Hematopoietic multipotent progenitor cell (in vitro differentiated cells): ENCODE results near the gene FOXQ1.

- CAGE, long polyA plus RNA = no peak
Measured at GRCh38 chr6:180091-180631, 112.1 kb upstream of the DUSP22 start.

- CAGE, long polyA plus RNA = no peak
Measured at GRCh38 chr6:215663-215935, 76.7 kb upstream of the DUSP22 start.

GRCh38 chr6:235855-236247, 56.4 kb upstream of the DUSP22 start:
- CAGE, long polyA plus RNA = no peak

- CAGE, long polyA plus RNA = no peak
Measured at GRCh38 chr6:317045-317289, 24.7 kb downstream of the DUSP22 start.

DNA sequence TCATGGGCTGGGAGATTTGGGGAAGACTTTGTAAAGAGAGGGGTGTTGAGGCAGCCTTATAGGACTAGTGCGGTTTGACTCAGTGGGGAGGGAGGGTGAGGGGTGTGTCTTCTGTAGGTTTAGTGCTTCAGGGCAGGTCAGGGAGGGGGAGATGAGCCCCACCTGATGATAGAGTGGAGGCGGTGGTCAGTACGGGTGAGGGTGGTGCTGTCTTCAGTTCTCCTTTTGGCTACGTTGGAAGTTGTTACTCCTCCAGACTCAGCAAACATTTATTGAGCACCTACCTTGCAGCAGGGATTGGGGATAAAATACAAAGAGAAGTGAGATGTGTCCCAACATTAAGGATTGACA, 28.3 kb downstream of the DUSP22 start:
- CAGE, long polyA plus RNA = no peak

DNA sequence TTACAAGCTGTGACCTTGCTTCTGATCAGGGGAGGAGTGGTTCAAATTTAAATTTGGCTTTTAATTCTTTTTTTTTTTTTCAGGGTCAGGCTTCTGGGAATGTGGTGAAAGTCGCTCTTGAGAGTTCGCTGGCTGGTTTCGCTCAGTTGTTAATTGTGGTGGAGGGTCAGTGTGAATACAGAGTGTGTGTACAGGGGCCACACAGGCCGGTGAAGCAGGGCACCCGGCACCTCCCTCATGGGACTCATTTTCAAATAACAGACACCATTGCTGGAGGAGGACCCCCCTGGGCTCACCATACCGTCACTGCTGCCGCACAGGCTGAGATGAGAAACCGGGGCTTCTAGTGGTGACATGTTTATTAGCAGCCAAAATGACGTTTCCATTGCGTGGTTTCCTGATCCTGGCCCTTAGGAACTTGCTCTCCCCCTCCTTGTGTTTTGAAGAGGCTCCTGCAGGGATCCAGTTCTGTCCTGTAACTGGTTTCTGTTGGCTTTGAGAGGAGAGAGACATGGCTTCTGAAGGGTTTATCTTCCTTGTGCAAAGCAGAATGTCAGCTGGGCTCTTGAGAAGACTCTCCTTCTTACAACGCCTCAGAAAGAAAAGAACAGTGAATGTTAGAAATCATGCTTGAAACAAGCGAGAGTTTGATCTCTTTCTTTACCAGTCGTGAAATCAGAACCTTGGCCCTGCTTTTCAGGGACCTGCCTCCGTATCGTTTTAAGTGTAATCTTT, 37.7 kb downstream of the DUSP22 start:
- CAGE, long polyA plus RNA = no peak

GRCh38 chr6:362361-363122, 29.0 kb upstream of the IRF4 start:
- CAGE, long polyA plus RNA = no peak

- CAGE, long polyA plus RNA = no peak
Measured at GRCh38 chr6:444853-445290, 53.3 kb downstream of the IRF4 start.

DNA sequence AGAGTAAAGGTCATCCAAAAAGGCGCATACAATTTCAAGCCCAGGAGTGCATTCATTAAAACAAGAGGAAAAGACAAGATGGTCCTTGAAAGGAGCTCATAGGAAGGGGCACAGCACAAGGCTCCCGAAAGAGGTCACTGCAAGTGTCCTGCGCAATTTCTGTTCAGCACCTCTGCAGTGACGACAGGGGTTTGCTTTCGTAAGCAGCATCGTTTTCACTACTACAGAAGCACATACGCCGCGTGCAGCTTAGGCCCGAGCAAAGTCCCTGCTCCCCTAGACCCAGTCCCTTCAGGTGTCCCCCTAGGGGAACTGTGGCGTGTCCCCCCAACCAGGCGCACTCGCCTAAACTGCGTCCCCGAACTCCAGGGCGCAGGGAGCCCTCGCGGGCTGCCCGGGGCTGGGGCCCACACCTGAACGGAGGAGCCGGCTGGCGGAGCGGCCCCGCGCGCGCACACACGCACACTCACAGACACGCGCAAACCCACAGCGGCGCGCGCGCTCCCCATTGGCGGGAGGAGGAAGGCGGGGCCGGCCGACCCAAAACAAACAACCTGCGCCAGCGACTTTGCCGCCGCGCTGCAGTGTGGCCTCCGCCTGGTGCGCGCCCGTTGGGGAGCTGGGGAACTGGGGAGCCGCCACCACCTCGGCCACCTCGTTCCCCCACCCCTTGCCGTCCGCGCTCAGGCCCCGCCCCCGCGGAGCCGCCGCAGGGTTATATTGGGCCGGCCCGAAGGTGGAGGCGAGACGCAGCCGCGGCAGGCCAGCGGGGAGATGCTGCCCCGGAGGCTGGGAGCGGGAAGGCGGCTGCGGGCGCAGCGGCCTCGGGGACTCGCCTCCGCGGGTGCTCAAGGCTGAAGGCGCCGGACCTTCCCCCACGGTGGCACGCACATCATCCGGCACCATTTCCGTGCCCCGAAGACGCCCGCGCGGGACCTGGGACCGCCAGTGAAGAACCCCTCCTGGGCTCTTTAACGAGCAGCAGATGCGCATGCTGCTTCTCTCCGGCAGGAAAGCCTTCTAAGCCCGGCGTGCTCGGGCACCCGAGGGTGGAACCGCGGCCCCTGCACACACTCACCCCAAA, at the start of gene FOXQ1:
Gene FOXQ1 (plus strand): TSS at position 745 of the 1,084 bp plus-strand sequence.
- CAGE, long polyA plus RNA = no peak

- CAGE, long polyA plus RNA = no peak
Measured at GRCh38 chr6:1334525-1335310, 22.8 kb downstream of the FOXQ1 start.

- CAGE, long polyA plus RNA = no peak
Measured at GRCh38 chr6:1402365-1402659, 12.9 kb downstream of the FOXF2 start.

- CAGE, long polyA plus RNA = no peak
Measured at GRCh38 chr6:1526314-1527070, 83.2 kb upstream of the FOXC1 start.

GRCh38 chr6:1606058-1606336, 3.7 kb upstream of the FOXC1 start:
- CAGE, long polyA plus RNA = no peak

DNA sequence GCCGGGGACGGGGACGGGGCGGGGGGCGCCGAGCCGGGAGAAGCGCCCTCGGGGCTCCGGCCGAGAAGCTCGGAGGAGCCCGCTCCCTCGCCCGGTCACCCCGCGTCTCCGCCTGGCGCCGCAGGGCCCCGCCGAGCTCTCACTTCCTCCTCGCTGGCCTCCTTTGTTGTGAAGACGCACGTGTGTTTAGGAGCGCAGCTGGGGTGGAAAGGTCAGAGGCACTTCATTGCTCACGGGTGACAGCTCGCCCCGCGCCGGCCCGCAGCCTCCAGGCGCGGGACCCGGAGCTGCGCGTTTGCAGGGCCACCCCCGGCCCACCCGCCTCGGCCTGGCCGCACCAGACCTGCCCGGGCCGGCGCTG, 5.0 kb downstream of the FOXC1 start:
- CAGE, long polyA plus RNA = no peak

- CAGE, long polyA plus RNA = no peak
Measured at GRCh38 chr6:1627951-1628229, 18.2 kb downstream of the FOXC1 start.

DNA sequence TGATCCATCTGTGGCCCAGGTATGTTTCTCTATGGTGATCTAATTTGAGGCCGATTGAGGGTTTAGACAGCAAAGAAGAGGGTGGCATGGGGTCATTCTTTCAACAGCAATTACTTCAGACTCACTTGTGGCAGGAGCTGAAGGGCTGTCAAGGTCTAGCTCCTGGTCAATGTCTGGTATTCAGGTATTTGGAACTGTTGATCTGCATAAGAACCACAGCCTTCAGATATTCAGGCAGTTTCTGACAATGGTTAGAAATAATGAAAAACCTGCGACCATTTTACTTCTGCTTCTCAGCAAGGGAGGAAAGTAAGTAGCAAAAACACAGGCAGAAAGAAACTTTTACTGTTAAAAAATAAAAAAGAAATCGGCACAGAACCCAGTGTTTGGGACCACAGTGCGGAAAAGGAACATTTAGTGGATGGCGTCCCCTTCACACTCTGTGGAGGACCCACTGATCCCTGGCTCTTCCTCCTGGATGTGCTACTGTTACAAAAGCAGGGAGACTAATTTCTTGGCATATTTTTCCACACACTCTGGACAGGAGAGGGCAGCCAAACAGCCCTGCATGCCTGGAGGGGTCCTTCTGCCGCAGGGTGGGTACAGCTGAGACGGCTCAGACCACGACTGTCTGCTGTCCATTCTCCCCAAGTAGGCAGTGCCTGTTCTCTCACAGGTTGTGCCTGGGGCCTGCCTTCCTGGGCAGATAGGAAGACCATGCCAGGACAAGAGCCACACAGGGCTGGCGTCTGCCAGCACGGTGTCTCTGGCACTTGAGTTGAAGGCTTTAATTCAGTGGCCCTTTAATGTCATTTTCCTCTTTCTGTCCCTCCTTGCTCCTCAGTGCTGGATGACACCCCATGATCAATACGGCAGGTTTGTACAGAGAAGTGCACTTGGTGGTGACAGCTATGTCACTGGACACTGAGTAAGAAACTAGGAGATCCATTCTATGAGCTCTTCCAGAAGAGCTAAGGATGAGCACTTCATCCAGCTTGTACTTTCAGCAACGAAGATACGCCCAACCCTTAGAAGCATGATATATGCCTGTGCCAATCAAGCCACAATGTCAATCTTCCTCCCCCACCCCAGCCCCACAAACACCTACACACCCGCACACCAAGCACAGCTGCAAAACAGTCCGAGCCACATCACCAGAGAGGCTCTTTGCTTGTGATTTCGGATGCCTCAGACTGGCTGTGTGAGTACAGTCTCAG, 260.1 kb downstream of the FOXC1 start:
- CAGE, long polyA plus RNA = no peak

DNA sequence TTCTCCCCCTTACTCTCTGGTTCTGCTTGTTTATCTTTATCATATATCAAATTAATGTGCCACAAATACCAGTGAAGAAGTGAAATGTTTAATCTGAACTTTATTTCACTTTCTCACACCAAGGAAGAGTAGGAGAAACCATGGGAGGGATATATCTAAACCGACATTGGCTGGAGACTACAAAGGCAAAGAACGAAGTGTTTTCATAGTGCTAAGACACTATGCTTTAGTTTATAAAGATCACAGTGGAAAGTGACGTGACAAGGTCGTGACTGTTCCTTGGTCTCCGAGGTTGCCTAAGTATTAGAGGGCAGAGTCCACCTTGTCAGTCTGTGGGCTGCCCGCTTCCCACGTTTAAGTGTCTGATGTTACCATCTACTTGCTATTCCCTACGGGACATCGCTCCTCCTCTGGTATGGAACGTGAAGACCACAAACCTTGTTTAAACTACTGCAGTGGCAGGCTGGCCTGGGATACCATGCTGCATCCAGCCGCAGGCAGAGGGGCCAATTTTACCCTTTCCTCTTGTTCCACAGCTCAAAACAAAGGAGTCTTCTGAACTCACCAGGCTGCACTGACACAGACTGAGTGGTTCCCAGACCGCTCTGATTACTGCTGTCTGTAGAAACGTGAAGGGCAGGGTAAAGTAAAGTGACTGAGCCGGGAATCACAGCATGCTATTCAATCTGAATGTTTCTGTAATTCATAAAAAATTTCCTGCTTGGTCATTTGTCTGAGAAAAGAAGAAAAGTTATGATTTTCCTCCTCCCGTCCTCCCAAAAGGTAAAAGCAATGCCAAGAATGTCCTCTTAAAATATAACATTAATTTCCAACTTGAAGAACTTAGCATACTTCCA, 275.8 kb downstream of the FOXC1 start:
- CAGE, long polyA plus RNA = no peak

DNA sequence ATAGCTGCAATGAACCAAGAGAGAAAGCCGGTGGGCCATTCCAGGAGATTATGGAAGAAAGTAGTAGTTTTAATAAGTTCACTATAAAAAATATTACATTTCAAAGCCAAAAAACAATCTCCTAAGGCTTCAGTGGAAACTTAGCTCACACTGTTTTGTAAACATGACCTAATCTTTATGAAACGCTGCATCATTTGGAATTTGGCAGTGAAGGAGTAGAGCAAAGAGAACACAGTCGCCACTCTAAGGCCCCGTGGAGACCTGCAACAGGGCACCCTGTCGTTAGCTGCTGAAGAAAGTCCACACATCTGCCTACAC, 289.8 kb downstream of the FOXC1 start:
- CAGE, long polyA plus RNA = no peak

- CAGE, long polyA plus RNA = no peak
Measured at GRCh38 chr6:2122824-2123689, 122.3 kb downstream of the GMDS start.

DNA sequence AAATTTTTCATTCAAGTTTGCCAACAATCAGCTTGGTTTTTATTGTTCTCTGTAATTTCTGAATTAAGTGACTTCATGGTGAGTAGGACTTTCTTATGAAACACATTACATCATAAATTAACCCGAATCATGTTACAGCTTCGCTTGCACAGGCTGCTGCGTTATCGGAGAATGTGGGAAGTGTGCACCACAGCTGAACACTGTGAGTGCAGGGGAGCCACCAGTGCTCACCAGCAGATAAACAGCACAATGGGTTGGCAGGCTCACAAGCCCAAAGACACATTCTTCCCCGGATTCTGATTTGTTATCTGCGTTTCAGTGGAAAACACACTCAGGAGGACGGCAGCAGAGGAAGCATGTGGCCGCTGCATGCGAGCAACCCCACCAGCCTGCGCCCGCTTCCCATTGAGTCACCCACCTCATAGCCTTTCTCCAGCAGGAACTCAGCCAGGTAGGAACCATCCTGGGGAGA, 121.1 kb downstream of the GMDS start:
- CAGE, long polyA plus RNA = no peak